IMR-90 (cell line): ENCODE measurements around a stretch of chr11.

GRCh38 chr11:45896311-45896963 lies 10.6 kb downstream of the FREY1 start:
- RRBS, result 11% methylated on average over 9 of the region's 19 CpGs
CAGE:
- cytosol, long polyA plus RNA, result no peak
- long polyA plus RNA, result no peak
- nucleus, long polyA plus RNA, result no peak

DNA sequence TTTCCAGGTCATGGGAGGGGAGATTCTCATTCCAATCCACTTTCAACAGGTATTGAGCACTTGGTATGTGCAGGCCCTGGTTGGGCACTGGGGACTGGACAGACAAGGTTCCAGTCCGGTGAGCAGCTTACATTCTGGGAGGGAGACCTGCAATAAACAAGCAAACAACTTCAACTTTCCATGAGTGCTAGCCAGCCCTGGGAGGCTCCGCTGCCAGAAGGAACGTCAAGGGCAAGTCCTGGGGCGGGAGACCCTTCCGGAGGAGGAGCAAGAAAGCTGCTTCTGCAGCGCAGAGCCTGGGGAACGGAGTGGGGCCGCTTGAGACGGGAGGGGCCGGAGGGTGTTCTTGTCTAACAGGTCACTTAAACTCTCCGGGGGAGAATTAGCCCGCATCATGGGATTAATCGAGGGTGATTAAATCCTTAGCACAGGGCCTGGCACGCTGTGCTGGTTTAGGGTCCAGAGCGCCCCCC lies 957 bp upstream of the LARGE2 start:
- RRBS, result 47% methylated on average over 6 of the region's 15 CpGs
CAGE:
- cytosol, long polyA plus RNA, result no peak
- long polyA plus RNA, result no peak
- nucleus, long polyA plus RNA, result no peak

DNA sequence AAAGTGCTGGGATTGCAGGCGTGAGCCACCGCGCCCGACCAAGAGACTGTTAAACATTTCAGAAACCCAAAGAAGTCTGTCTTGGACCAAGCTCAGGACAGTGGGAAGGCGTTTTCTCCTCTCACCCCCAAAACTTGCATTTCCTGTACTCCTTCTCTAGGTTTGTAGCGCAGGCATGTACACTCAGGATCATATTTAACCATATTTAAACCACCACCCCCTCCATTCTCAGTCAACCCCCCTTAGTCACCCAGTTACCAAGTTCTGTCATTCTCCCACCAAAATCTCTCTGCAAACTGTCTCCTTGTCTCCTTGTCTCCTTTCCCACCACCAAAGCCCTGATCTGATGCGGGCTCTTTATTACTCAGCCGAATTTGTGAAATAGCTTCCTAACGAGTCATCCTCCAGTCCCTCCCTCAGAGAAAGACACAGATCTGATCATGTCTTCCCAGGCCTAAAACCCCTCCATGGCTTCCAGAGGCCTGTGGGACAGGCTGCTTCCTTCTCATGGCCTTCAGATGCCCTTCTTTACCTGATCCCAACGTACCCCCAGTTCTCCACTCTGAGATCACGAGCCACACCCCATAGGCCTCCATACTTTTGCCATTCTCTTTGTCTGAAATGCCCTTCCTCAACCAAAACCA lies 28.9 kb upstream of the CREB3L1 start:
- RRBS, result no CpG with 5 or more reads among the region's 11 CpGs
CAGE:
- cytosol, long polyA plus RNA, result no peak
- long polyA plus RNA, result no peak
- nucleus, long polyA plus RNA, result no peak

- RRBS, result no CpG with 5 or more reads among the region's 41 CpGs
CAGE:
- cytosol, long polyA plus RNA, result no peak
- long polyA plus RNA, result no peak
- nucleus, long polyA plus RNA, result no peak
Measured at GRCh38 chr11:46278200-46279554, 1.2 kb downstream of the CREB3L1 start.

DNA sequence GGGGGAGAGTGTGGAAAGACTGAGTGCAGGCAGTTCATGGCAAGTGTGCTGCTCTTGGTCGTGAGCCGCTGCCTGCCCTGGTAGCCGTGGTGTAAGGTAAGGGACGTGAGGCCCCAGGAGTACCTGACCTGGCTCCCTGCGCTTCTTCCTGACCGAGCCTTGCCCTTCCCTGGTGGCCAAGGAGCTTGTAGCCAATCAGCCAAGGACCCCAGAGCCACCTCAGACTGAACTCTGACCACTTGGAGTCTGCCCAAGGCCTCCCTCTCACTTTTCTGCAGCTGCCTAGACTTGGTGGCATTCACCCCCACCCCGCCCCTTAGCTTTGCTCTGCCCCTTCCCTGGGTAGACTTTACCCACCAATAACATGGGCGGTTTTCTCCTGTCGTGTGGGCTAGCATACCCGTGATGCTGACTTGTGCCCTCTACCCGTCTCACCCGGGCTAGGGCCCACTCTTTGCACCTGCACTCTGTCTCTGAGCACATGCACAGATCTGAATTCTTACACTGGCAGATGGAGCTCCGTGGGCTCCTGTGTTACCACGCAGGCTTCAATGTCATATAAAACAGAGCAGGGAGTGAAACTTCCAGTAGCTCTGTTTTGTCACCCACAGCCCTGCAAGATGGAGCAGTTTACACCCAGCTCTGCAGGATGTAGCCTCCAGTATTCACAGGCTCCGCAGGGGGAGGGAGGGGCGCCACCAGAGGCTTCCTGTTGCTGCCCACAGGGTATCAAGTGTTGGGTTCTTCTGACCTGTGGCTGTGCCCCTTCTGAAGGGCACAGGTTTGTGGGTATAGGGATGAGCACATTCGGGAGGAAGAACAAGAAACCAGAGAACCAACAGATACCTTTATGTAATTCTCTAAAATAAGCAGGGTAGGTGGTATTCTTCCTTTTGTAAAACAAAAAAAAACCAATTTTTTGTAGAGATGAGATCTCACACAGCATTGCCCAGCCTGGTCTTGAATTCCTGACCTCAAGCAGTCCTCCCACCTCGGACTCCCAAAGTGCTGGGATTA lies 1.7 kb downstream of the DGKZ start:
- RRBS, result no CpG with 5 or more reads among the region's 18 CpGs
CAGE:
- cytosol, long polyA plus RNA, result no peak
- long polyA plus RNA, result no peak
- nucleus, long polyA plus RNA, result no peak

GRCh38 chr11:46369378-46370103 lies 11.9 kb upstream of the MDK start:
- RRBS, result 98% methylated on average over 2 of the region's 25 CpGs
CAGE:
- cytosol, long polyA plus RNA, result no peak
- long polyA plus RNA, result no peak
- nucleus, long polyA plus RNA, result no peak

- RRBS, result no CpG with 5 or more reads among the region's 44 CpGs
CAGE:
- cytosol, long polyA plus RNA, result no peak
- long polyA plus RNA, result no peak
- nucleus, long polyA plus RNA, result no peak
Measured at GRCh38 chr11:46379141-46380341, 1.9 kb upstream of the MDK start.

- RRBS, result 7% methylated on average over 37 of the region's 87 CpGs
CAGE:
- cytosol, long polyA plus RNA, result start-site peak on the plus strand at chr11:46381052-46381103, 169 and 91 reads in 2 replicates
- long polyA plus RNA, result no peak
- nucleus, long polyA plus RNA, result no peak
Measured at GRCh38 chr11:46380342-46381442, 777 bp upstream of the MDK start.

- RRBS, result 2% methylated on average over 26 of the region's 85 CpGs
CAGE:
- cytosol, long polyA plus RNA, result no peak
- long polyA plus RNA, result no peak
- nucleus, long polyA plus RNA, result no peak
Measured at GRCh38 chr11:46392323-46393422, 1.1 kb upstream of the CHRM4 start.

- RRBS, result no CpG with 5 or more reads among the region's 17 CpGs
CAGE:
- cytosol, long polyA plus RNA, result no peak
- long polyA plus RNA, result no peak
- nucleus, long polyA plus RNA, result no peak
Measured at GRCh38 chr11:46542216-46542827, 51.5 kb downstream of the AMBRA1 start.

GRCh38 chr11:46618819-46619379 lies 1.5 kb downstream of the ATG13 start:
- RRBS, result no CpG with 5 or more reads among the region's 6 CpGs
CAGE:
- cytosol, long polyA plus RNA, result no peak
- long polyA plus RNA, result no peak
- nucleus, long polyA plus RNA, result no peak

- RRBS, result no CpG with 5 or more reads among the region's 17 CpGs
CAGE:
- cytosol, long polyA plus RNA, result no peak
- long polyA plus RNA, result no peak
- nucleus, long polyA plus RNA, result no peak
Measured at GRCh38 chr11:46676327-46677187, 23.9 kb downstream of the ARHGAP1 start.

GRCh38 chr11:46718161-46718827 lies 719 bp upstream of the F2 start:
- RRBS, result no CpG with 5 or more reads among the region's 9 CpGs
CAGE:
- cytosol, long polyA plus RNA, result no peak
- long polyA plus RNA, result no peak
- nucleus, long polyA plus RNA, result no peak

GRCh38 chr11:46762278-46763131 lies 43.5 kb downstream of the F2 start:
- RRBS, result no CpG with 5 or more reads among the region's 7 CpGs
CAGE:
- cytosol, long polyA plus RNA, result no peak
- long polyA plus RNA, result no peak
- nucleus, long polyA plus RNA, result no peak

DNA sequence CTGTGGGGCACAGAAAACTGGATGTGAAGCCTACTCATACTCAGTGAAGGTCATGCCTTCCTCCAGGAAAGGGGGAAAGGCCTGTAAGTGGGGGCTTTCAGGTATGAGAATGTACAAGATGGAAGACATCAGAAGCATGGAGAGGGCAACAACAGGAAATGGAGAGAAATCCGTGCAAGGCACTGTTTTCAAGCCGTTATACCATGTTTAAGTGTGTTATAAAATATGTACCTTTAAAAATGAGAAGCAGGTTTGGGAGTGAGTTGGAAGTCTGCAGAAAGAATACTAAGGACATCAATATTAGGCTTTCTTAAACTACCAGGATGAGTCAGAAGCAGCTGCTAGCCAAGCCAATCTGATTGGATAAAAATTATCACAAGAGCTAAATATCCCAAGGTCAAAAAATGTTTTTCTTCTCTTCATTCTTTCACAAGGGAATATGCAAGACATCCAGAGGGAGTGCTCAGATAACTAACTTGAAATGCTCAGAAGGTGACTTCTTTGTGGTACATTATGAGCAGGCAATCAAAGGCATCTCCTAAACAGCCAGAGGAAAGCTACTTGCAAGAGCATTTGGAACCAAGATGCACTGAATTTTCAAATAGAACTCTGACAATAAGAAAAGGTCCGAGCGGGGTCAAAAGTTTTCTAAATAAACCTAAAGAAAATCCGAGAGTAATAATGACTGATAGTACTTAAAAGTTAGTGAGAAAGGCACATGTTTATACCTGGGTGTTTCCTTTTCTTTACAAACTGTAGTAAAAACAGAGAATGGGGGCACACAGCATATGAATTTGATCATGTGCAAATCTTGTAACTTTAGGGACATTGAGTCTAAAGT lies 19.3 kb upstream of the CKAP5 start:
- RRBS, result no CpG with 5 or more reads among the region's 5 CpGs
CAGE:
- cytosol, long polyA plus RNA, result no peak
- long polyA plus RNA, result no peak
- nucleus, long polyA plus RNA, result no peak

DNA sequence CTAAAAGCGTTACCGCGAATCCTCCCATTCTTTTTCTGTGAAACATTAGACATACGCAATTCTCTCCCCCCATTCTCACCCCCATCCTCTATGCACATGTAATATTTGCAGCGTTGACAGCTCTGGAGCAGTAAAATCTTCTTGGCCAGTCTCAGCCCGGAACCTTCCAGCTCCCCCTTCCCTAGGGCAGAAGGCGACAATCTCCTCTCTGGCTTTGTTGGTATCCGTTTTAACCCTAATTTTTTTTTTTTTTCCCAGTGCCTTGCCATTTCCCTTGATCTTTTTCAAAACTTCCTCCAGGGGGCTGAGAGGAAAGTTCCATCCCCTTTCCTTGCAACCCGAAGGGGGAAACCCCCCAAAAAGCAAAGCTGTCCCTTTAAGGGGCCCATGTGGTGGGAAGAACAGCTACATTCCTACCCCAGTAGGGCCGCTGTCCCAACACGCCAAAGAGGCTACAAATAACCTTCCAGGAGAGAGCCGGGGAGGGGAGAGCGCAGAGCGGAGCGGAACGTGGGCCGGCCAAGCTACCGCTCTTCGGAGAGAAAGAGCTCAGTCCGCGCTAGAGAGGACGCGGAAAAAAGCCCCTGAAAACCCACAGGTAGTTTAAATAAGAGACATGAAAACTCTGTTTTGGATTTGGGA lies 1.8 kb downstream of the LRP4 start:
- RRBS, result 3% methylated on average over 5 of the region's 23 CpGs
CAGE:
- cytosol, long polyA plus RNA, result no peak
- long polyA plus RNA, result no peak
- nucleus, long polyA plus RNA, result no peak

GRCh38 chr11:47269264-47270505 lies 11.9 kb downstream of the NR1H3 start:
- RRBS, result 2% methylated on average over 19 of the region's 118 CpGs
CAGE:
- cytosol, long polyA plus RNA, result no peak
- long polyA plus RNA, result no peak
- nucleus, long polyA plus RNA, result start-site peak on the plus strand at chr11:47270085-47270199, 21 and 44 reads in 2 replicates

DNA sequence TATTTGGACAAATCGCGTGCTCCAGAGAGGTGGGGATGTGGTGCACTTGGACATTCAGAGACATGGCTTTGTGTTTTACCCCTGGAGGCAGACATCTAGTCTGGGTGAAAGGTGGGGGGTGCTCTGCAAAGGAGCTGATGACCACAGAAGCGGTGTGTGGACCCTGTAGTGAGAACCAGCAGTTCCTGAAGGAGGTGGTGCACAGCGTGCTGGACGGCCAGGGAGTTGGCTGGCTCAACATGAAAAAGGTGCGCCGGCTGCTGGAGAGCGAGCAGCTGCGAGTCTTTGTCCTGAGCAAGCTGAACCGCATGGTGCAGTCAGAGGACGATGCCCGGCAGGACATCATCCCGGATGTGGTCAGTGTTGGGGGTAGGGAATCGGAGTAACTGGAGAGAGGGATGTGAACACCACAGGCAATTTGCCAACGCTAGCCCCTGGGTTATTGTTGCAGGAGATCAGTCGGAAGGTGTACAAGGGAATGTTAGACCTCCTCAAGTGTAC lies 32.0 kb downstream of the NR1H3 start:
- RRBS, result 97% methylated on average over 6 of the region's 16 CpGs
CAGE:
- cytosol, long polyA plus RNA, result no peak
- long polyA plus RNA, result no peak
- nucleus, long polyA plus RNA, result no peak

- RRBS, result no CpG with 5 or more reads among the region's 25 CpGs
CAGE:
- cytosol, long polyA plus RNA, result no peak
- long polyA plus RNA, result no peak
- nucleus, long polyA plus RNA, result no peak
Measured at GRCh38 chr11:47329680-47331115, 22.3 kb downstream of the MYBPC3 start.

DNA sequence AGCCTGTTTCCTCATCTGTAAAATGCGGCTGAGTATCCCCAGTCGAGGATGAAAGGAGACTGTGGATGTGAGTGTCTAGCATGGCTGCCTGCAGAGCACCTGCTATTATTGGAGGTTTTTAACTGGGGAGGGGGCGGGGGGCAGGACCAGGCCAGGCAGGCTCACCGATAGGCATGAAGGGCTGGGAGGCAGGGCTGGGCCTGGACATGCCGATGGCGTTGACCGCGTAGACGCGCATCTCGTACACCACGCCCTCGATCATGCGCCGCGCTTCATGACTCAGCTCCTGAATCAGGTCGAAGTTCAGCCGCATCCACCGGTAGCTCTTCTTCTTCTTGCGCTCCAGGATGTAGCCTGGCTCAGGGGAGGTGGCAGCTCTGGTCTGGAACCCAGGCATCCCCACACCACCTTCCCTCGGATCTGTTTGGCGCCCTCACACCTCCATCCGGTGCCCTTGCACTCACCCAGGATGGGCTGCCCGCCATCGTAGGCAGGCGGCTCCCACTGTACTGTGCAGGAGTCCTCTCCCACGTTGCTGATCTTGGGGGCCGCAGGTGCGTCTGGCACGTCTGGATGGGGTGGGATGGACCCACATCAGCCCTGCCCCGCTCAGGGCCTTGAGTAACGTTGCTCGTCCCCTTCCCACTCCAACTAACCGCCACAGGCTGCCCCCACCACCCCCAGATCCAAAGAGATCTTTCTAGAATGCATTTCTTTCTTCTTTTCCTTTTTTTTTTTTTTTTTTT lies 15.1 kb downstream of the MYBPC3 start:
- RRBS, result no CpG with 5 or more reads among the region's 34 CpGs
CAGE:
- cytosol, long polyA plus RNA, result no peak
- long polyA plus RNA, result no peak
- nucleus, long polyA plus RNA, result no peak